Upper lobe of left lung (tissue), 5 donors: Measurements from ENCODE around the genes NMUR2 and MED7.

DNA sequence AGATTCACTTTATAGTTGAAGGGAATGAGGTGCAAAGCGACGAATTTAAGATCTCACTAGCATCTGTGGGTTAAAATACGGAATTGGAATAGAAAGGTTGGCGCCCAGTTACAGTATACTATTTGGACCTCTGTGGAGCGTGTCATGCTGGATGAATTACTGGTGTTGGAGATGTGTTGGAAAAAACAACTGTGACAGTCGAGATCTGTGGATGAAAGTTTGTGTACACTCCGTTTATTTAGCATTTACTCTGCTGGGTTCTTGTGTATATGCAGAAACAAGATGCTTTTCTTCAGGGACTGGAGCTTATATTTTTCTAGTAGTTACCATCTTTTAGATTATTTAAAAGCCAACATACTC lies 1.4 kb downstream of the G3BP1 start:
- PRO-cap, 2 experiments = no peak in any of the 2 experiments
- RAMPAGE, long total RNA, 4 experiments = no peak in any of the 4 experiments

DNA sequence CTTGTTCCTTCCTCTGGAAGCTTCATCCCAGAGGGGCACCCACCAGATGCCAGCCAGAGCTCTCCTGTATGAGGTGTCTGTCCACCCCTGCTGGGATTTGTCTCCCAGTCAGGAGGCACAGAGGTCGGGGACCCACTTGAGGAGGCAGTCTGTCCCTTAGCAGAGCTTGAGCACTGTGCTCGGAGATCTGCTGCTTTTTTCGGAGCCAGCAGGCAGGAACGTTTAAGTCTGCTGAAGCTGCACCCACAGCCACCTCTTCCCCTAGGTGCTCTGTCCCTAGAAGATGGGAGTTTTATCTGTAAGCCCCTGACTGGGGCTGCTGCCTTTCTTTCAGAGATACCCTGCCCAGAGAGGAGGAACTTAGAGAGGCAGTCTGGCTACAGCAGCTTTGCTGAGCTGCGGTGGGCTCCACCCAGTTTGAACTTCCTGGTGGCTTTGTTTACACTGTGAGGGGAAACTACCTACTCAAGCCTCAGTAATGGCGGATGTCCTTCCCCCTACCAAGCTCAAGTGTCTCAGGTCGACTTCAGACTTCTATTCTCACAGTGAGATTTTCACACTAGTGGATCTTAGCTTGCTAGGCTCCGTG lies 101.8 kb upstream of the GLRA1 start:
- PRO-cap, 2 experiments = no peak in any of the 2 experiments
- RAMPAGE, long total RNA, 4 experiments = no peak in any of the 4 experiments

DNA sequence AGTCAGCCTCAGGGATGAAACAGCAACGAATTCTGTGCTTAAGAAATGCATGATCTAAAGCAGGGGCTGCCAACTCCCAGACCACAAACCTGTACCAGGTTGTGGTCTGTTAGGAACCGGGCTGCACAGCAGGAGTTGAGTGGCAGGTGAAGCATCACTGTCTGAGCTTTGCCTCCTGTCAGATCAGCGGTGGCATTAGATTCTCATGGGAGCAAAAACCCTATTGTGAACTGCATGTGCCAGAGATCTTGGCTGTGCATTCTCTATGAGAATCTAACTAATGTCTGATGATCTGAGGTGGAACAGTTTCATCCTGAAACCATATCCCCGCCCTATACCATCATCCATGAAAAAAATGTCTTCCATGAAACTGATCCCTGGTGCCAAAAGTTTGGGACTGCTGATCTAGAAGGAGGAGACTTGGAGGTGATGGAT lies 239.7 kb upstream of the GLRA1 start:
- PRO-cap, 2 experiments = no peak in any of the 2 experiments
- RAMPAGE, long total RNA, 4 experiments = no peak in any of the 4 experiments

- PRO-cap, 2 experiments = no peak in any of the 2 experiments
- RAMPAGE, long total RNA, 4 experiments = no peak in any of the 4 experiments
Measured at GRCh38 chr5:152405095-152405585, at the start of gene NMUR2. NMUR2 (minus strand) TSS chr5:152405279.

- PRO-cap, 2 experiments = no peak in any of the 2 experiments
- RAMPAGE, long total RNA, 4 experiments = no peak in any of the 4 experiments
Measured at GRCh38 chr5:153516309-153517001, 26.0 kb downstream of the GRIA1 start.

GRCh38 chr5:153969894-153970250 lies 68.8 kb downstream of the FAM114A2 start:
- PRO-cap, 2 experiments = no peak in any of the 2 experiments
- RAMPAGE, long total RNA, 4 experiments = no peak in any of the 4 experiments

GRCh38 chr5:154196801-154197972 lies 6.7 kb downstream of the GALNT10 start:
- PRO-cap, 2 experiments = no peak in any of the 2 experiments
- RAMPAGE, long total RNA, 4 experiments = no peak in any of the 4 experiments

GRCh38 chr5:154447265-154447735 lies 1.5 kb downstream of the SAP30L start:
- PRO-cap, 2 experiments = no peak in any of the 2 experiments
- RAMPAGE, long total RNA, 4 experiments = no peak in any of the 4 experiments

DNA sequence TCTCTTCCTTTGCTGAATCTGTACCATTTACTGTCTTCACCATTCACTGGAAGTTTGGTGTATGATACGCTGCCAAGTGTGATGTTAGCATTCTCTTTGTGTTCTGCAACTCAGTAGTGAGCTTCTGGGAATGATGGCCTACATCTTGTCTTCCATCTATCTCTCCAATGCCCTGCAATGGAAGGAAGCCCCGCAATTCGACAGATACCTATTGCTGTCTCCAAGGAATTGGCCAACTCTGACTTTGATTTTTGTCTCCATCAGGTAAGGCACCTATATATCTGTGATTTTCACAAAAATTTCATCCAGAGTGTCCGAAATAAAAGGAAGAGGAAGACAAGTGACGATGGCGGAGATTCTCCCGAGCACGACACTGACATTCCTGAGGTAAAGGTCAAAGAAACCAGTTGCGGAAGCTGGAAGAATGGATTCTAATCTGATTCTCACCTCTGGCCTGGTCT lies 5.1 kb downstream of the SAP30L start:
- PRO-cap, 2 experiments = no peak in any of the 2 experiments
- RAMPAGE, long total RNA, 4 experiments = start-site peak on the plus strand in 1 of 4 experiments, centred at position 294 of the sequence, 16 reads per replicate

- PRO-cap, 2 experiments = no peak in any of the 2 experiments
- RAMPAGE, long total RNA, 4 experiments = no peak in any of the 4 experiments
Measured at GRCh38 chr5:154456323-154457000, 10.7 kb downstream of the SAP30L start.

DNA sequence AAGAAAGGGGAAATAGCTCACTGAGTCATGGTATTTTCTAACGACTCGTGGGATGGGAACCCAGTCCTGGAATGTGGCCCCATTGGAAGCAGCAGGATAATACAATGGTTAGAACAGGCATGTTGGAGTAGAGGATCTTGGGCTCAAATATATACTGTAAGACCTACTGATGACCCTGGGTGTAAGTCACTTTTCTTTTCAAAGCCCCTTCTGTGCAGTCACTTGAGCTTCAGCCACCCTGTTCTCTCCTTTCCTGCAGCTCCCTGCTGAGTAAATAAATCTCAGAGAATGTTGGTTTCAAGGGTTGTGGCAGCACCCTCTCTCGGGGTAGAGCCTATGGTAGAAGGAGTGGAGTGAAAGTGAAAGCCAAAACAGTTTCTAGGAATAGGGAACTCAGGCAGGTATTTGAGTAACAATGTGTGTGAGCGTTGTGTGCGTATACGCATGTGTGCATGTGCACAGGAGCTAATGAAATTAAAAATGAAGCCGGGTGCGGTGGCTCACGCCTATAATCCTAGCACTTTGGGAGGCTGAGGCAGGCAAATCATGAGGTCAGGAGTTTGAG lies 40.7 kb upstream of the LARP1 start:
- PRO-cap, 2 experiments = no peak in any of the 2 experiments
- RAMPAGE, long total RNA, 4 experiments = no peak in any of the 4 experiments

DNA sequence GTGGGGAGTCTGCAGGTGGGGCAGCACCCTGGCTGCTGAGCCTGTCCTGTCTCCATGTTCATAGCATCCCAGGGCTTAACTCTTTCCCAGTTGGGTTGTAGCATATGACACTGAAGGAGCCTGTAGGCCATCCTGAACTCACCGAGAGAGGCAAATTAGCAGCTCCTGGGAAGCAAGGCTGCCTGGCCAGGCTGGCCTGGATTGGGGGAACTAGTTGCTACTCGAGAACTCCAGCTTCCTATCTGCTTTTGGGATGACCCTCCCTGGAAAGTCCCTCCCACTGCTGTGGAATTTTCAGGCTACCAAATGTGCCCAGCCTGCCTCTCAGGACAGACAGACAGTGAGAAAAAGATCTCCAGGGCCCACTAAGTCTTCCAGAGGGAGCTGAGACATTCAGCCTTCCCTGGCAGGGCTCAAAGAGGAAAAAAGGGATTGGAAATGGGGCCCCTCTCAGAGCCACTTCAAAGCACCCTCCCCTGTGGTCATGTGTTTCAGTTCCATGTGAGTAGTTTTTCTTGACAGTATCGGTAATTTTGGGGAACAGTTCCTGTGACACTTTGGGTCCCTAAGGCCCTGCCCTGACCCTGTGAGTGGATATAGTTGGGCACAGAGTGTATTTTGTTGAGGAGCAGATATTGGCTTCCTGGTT lies 24.8 kb downstream of the LARP1 start:
- PRO-cap, 2 experiments = no peak in any of the 2 experiments
- RAMPAGE, long total RNA, 4 experiments = no peak in any of the 4 experiments

GRCh38 chr5:154818272-154819478 lies 31.7 kb downstream of the FAXDC2 start:
- PRO-cap, 2 experiments = no peak in any of the 2 experiments
- RAMPAGE, long total RNA, 4 experiments = no peak in any of the 4 experiments

GRCh38 chr5:154829188-154829390 lies 21.3 kb downstream of the FAXDC2 start:
- PRO-cap, 2 experiments = no peak in any of the 2 experiments
- RAMPAGE, long total RNA, 4 experiments = no peak in any of the 4 experiments

DNA sequence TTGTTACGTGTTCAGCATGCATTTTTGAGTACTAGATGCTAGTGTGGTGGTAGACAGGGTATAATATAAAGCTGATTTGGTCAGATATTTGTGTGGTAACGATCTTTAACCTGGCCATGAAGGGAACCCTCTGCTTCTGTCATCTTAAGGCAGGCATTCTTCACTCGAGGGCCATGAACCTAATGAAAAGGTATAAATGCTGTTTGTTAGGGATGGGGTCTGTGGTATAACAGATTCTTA lies 13.4 kb downstream of the CNOT8 start:
- PRO-cap, 2 experiments = no peak in any of the 2 experiments
- RAMPAGE, long total RNA, 4 experiments = no peak in any of the 4 experiments

DNA sequence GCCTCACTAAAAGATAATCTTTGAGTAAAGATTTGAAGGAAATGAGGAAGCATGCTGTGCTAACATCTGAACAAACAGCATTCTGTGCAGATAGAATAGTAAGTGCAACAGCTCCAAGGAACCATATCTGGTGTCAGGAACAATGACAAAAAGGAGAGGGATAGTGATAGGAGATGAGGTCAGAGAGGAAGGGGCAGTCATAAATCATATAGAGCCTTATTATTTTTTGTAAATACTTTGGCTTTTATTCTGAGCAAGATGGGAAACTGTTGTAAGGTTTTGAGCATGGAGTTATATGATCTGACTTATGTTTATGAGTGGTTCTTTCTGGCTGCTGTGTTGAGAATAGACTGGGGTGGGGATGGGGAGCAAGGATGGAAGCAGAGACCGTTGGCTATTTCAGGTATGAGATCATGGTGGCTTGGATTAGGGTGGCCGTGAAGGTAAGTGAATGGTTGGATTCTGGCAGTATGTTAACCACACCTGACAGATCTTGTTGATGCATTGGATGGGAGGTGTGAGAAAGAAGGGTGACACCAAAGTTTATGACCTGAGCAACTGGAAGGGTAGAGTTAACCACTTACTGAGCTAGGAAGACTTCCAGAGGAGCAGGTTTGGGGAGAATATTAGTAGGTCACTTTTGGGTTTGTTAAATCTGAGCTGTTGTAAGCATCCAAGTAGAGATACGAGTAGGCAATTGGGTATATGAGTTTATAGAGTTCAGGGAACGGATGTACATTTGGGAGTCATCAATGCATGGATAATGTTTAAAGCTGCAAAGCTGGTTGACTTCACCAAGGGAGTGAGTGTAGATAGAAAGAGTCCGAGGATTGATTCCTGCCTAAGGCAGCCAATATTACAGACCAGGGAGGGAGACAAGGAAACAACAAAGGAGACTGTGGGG lies 4.2 kb downstream of the MRPL22 start:
- PRO-cap, 2 experiments = no peak in any of the 2 experiments
- RAMPAGE, long total RNA, 4 experiments = start-site peak on the plus strand in 1 of 4 experiments, centred at position 536 of the sequence, 8 reads per replicate

DNA sequence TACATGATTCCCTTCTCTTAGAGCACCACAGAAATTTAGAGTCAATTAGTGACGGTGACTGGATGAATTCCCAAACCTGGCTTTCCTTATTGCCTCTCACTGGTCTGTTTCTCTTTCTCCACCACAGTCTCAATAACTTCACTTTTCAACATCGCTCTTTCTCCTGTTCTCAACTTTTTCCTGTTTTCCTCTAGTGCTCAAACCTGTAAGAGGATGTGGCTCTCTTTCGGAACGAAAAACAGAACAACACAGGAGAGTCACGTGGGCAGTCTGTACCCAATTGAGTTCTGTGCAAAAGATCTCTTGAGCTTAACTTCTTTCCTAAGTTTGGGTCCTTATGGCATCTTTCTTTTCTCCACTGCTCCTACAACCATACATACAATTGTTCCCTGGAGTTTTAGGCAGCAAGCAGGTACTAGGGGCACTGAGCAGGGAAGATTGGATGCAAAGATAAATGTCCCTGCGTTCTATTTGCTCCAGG lies 8.9 kb downstream of the HAVCR1 start:
- PRO-cap, 2 experiments = no peak in any of the 2 experiments
- RAMPAGE, long total RNA, 4 experiments = start-site peak on the minus strand in 1 of 4 experiments, centred at position 155 of the sequence, 9 reads per replicate

GRCh38 chr5:157142135-157143177 lies at the start of gene MED7:
MED7 (minus strand) TSS chr5:157142865.
- PRO-cap, 2 experiments = peak in 2 of 2 experiments; most common plus-strand start chr5:157142425 (in 1); most common minus-strand start chr5:157142751 (in 1)
- RAMPAGE, long total RNA, 4 experiments = start-site peak on the minus strand in 4 of 4 experiments, at chr5:157142751-157142911 at its widest, 12 to 294 reads per replicate

GRCh38 chr5:157182162-157182632 lies 1.6 kb downstream of the ITK start:
- PRO-cap, 2 experiments = no peak in any of the 2 experiments
- RAMPAGE, long total RNA, 4 experiments = no peak in any of the 4 experiments

DNA sequence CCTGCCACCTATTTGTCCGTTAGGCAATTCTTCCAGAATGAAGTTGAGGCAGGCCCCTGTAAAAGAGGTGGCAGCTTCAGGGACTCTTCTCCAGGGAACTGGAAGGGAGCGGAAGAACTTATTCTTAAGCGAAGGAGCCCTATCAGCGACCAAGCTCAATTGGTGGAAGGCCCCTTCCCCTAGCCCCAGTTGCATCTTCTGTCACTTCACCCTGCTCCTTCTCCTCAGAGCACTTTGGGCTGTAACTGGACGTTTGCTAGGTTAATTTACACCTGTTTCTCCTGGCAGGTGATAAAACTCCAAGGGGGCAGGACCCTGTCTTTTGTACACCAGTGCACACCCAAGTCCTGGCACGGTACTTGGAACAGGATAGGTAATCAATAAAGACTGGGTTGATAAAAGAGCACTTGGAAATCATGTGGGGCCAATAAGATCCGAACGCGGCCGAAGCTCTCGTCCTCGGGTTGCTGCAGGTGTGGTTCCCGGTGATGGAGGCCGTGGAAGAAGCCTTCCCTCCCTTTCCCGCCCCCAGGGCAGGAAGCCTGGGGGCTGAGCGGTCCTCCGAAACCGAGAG lies 468 bp upstream of the CYFIP2 start:
- PRO-cap, 2 experiments = no peak in any of the 2 experiments
- RAMPAGE, long total RNA, 4 experiments = no peak in any of the 4 experiments